Mesenchymal stem cell of the bone marrow (primary cell): Measurements from ENCODE around the gene TMEM126A.

GRCh38 chr11:78877522-78877721 is 302.8 kb upstream of the NARS2 start:
- CAGE, long polyA plus RNA: no peak

GRCh38 chr11:82895724-82896082 is 4.5 kb downstream of the PRCP start:
- CAGE, long polyA plus RNA: no peak

DNA sequence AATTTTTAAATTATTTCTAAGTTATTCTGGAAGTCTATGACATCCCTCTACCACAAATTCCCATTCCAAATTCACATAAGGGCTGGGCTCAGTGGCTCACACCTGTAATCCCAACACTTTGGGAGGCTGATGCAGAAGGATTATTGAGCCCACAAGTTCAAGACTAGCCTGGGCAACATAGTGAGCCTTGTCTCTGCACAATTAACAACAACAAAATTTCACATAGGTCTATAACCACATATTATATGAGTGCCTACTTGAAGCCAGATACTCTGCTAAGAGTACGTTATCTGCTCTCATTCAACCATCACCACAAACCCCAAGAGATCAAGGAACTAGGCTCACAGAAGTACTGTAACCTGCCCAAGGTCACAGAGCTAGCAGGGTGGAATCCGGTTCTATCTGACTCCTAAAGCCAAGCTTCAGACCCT is 1.2 kb downstream of the PRCP start:
- CAGE, long polyA plus RNA: no peak

DNA sequence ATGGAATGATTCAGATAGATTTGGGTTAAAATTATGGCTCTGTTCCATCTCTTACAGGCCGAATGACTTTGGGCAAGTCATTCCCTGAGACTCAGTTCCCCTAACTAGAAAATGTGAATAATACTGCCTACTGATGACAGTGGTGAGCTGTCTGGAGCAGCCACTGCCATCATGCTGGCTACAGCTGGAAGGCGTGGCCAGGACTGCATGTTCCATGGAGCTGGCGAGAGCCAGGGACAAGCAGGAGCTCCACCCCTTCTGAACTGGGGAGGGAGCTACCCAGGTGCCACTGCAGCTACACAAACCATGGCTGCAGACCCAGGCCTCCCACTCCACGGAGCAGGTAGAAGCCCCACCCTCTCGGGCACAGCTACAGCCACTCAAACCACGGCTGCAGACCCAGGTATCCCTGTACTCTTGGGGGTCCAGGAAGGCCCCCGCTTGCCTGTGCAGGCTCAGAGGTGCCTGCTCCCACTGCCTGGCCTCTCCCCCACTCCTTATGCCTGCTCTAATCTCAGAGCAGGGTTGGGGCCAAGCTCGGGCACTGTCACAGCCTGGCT is 51.8 kb downstream of the RAB30 start:
- CAGE, long polyA plus RNA: no peak

DNA sequence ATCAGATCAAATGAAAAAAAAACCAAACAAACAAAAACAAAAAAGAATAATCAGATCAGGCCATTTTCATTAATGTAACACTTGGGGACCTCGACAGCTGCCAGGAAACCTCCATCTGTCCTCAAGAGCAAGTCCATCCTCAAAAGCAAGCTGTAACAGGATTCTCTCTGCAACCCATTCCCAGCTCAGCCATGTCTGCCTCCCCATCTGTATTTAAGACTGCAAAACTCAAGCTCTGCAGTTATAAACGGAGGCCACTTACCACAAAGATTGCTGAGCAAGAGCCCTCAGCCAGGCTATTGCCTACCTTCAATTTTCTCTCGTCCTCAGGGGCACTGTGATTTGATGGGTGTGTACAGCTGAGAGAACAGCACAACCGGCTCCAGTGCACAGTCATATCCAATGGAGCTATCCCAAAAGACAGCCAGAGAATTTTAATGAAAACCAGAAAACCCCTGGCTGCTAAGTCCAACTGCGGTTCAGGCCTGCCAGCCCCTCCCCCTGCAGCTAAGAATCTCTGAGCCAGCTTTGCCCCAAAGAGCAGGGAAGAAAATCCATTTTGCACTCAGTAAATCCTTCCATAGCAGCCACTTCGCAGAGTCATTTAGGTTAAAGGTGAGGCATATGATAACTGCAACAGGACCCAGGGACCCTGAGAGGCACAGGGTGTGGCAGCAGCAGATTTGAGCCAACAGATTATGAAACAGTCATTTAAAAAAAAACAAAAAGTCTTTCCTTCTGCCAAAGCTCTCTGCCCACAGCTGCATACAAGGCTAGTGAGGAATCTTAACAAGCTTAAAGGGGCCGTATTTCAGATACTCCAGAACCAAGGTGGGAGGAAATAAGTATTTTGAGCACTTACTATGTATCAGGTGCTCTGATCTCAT is 37.6 kb downstream of the RAB30 start:
- CAGE, long polyA plus RNA: no peak

- CAGE, long polyA plus RNA: no peak
Measured at GRCh38 chr11:83165655-83166742, 9.1 kb downstream of the PCF11 start.

- CAGE, long polyA plus RNA: no peak
Measured at GRCh38 chr11:83186158-83186861, 7.2 kb upstream of the ANKRD42 start.

- CAGE, long polyA plus RNA: no peak
Measured at GRCh38 chr11:83566826-83567213, 280.7 kb upstream of the CCDC90B start.

DNA sequence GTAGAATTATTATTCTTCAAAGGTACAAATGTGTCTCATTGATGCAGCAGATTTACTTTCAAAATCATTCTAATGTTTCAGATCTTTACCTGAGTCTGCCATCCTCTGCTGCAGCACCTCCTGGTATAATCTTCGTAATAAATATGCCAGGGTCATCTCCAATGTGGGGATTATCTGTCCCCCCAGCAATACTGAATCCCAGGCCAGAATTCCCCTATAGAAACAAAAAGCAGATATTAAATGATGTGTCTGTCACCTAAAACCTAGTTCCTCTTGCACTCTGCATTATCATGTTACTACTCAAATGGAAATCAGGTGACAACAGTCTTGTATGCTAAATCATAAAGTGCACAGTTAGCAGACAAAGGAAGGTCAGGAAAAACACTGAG is 812.7 kb upstream of the CCDC90B start:
- CAGE, long polyA plus RNA: no peak

DNA sequence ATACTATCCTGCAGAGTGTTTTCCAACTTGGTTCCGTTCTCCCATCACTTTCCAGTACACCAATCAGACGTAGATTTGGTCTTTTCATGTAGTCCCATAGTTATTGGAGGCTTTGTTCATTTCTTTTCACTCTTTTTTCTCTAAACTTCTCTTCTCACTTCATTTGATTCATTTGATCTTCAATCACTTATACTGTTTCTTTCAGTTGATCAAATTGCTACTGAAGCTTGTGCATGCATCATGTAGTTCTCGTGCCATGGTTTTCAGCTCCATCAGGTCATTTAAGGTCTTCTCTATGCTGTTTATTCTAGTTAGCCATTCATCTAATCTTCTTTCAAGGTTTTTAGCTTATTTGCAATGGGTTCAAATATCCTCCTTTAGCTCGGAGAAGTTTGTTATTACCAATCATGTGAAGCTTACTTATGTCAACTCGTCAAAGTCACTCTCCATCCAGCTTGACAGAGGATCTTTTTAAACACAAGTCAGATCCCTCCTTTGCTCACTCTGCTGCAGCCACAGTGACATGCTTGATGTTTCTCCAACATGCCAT is 119.3 kb downstream of the DLG2 start:
- CAGE, long polyA plus RNA: no peak

DNA sequence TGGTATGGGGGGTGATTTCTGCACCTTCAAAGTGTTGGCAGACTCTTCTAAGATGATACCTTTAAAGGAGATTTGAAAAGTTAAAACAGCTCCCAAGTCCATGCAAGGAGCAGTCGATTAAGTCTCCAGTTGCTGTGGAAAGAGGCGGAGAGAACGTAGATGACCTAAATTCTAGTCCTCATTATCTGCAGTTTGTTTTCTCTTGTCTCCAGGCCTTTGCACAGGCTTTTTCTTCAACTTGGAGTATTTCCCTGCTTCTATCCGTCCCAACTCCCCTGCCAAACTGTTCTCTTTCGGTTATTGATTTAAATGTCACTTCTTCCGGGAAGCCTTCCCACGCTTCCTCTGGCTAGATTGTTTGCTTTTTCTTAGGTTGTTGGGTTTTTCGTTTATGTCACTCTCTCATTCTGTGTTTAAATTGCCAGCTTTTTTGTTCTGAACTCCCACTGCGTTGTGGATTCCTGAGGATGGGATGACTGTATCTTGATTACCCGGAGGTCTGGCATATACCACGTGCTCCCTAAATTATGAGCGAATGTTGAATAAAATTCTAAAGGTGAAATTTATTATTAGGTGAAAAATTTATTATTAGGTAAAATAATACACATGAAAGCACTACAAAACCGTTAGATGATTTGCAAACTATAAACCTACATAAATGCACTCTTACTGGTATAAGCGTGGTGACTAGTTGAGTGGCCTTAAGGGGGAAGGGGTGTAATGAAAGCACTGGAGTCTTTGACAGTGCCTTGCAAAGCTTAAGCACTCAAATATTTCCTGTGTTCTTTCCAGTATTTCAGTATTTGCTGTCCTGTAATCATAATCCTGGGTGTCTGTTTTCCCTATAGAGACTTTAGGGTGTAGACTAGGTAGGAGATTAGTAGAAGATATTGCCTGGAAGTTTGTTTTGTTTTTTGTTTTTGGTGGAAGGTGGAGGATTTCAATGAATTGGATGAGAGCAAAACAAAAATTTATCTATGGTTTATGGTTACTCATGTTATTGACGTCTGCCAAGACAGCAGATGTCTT is 628 bp downstream of the TMEM126B start:
- CAGE, long polyA plus RNA: no peak

GRCh38 chr11:85647702-85648704 is at the start of gene TMEM126A:
Gene TMEM126A (plus strand): TSS chr11:85647967.
- CAGE, long polyA plus RNA: start-site peak on the plus strand at chr11:85647967-85647989, 34 and 103 reads in 2 replicates

GRCh38 chr11:85742924-85743481 is 57.0 kb upstream of the CCDC89 start:
- CAGE, long polyA plus RNA: no peak

DNA sequence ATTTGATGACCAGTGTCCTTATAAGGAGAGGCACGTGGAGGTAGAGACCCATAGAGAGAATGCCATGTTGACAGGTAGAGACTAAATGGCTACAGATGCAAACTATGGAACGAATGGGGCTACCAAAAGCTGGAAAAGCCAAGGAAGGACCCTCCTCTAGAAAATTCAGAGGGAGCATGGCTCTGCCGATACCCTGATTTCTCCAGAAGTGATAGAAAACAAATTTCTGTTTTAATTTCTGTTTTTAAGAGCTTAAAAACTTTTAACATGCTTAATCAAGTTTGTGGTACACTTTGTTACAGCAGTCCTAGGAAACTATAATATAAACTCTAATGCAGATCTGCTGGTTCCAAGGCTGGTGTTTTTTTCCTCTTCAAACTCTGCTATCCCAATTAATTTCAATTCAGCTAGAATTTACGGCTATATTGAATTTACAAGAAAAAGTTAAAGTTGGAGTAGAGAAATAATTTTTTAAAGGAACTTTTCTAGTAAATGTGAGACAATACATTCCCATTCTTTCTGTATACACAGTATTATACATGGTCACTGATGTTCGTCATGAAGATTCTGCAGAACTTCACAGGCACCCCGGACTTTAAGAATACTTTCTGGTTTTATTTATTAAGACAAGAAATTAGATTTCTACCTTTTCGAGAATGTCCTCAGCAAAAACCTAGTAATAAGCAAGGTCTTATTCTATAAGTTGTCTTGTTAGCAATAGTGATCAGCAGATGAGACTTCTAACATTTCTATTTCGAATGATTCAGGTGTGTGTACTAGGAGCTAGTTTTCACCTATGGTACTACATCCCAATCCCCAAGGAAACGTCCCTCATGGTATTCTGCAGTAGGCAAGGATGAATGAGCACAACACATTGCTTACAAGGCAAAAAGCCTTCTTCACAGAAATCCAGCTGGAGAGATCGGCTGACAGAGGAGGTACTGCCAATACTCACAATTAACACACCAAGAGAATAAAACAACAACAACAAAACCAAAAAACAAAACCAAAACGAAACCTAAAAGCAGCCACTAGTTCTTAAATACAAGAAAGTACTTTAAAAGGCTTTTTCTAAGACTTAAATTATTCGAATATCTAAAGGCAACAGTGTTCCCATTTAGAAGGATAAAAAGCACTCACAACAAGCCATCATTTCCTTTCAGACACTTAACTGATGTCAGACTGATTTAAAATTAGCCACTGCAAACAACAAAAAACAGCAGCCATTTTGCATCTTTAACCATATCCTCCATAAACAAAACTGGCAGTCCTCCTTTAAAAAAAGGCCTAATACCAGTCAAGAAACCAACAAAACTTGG is 101.7 kb downstream of the PICALM start:
- CAGE, long polyA plus RNA: no peak

- CAGE, long polyA plus RNA: no peak
Measured at GRCh38 chr11:85973853-85974478, 94.9 kb downstream of the PICALM start.

- CAGE, long polyA plus RNA: no peak
Measured at GRCh38 chr11:86058649-86059513, 10.0 kb downstream of the PICALM start.

DNA sequence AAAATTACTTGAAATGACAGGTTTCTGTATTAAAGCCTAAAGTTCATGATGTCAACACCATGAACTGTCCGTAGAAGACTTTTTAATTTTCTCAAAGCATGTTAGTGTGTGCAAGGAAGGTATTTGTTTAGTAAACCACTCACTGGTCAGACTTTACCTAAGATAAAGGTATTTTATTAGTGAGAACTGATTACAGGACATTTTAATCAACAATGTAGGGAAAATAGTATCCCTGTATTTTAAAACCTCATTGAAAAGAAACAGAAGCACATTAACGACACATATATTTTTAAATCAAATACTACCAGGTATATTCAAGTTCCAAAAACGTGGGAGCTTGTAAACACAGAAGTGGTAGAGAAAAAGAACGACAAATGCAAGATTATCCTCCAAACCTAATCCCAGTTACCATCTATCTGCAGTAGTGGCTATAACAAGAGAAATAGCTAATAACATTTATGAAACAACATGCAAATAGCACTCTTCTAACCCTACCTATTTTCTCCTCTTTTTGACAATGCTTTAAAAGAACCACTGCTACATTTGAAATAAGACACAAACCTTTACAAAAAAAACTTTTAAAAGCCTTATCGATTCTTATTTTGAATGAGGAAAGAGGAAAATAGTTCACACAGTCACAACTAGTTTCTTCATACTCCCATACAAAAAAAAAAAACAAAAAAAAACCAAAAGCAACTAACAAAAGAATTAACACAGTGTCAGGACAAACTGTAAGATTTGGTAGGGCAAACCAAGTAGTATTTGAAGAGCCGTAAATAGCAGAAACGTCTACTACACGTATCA is 2.6 kb downstream of the PICALM start:
- CAGE, long polyA plus RNA: no peak

DNA sequence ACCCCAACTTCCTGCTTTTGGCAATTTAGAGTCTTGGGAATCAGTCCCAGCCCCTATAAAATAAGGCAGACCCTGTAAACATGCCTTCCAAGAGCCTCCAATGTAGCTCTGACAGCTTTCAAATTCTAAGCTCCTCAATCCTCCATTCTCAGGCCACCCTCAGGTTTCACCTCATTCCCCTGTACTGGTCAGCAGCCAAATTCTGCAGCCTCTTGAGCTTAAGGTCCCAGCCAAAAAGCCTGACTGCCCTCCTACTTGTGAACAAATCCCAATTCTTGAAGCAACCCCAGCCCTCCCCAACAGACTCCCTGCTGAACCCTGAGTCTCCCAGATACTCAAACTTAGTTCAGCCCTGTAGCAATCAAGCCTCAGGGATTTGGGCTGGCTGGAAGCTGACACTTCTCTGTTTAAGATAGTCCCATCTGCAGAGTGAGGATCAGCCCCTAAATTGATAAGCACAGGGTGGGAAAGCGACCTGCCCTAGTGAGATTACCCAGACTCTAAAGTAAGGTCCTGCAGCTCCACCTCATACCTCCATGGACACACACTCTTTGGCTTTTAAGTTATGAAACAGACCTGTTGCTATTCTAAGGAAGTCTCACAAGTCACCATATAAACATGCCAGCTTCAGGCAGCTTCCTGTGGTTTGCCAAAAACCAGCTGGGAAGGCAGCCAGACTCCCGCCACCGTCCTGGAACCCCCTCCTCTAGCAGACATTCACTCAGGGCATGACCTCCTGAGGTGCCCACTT is 82.4 kb upstream of the PICALM start:
- CAGE, long polyA plus RNA: no peak

DNA sequence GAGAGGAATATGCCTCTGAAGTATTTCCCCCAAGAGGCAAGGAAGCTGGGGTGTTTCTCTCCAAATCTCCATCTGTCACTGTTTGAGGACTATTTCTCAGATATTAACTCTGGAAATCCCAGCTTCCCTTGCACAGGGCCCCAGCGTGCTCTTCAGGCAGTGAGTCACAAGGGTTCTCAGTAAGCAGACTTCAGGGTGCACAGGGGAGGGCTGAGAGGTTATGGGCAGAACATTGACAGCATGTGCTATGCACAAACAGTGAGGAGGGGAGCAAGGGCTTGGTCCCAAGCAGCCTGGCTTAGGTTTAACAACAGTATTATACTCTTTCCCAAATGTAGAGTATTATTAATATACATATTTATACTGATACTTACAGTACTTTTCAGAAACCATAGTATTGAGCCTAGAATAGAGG is 60.8 kb upstream of the EED start:
- CAGE, long polyA plus RNA: no peak

GRCh38 chr11:86524694-86525147 is 150.0 kb downstream of the CCDC81 start:
- CAGE, long polyA plus RNA: no peak